Left ventricle myocardium (tissue), 1 donor: ENCODE measurements around the gene GGACT.

GRCh38 chr13:99311064-99312207, 4.2 kb upstream of the GPR183 start:
- PRO-cap, result no peak

DNA sequence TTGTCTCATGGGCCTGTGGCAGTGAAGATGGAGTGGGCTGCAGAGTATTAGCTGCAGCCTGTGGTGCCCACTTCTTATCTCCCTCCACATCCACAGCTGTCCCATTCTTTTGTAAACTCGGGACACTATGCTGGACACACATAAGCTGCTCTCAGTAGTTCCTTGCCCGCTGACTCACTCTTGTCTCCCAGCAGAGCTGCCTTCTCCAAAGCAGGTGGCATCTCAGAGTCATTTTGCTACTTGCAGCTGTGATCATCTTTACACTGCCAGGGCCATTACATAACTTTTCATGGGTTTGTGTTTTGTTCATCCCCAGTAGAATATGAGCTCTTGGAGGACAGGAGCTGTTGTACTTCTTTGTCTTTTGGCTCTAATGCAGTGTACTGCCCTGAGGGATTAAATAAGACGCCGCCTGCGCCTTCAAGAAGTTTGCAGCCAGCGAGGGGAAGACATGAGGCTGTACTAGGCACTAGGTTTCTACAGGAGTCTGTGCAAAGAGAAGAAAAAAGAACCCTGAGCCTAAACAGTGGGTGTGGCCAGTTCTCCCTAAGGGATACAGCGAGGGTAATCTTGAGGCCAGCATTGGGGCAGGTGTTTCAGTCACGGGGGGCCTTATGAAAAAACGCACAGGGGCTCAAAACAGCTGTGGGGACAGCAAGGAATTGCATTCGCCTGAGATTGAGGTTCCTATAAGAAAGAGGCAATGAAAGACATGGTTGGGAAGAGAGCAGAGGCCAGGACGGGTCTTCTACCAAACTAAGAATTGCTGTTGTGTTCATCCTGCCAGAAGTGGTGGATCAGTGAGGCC, 40.8 kb upstream of the GPR183 start:
- PRO-cap, result no peak

- PRO-cap, result no peak
Measured at GRCh38 chr13:99361115-99361539, 53.9 kb upstream of the GPR183 start.

- PRO-cap, result no peak
Measured at GRCh38 chr13:99370618-99370853, 63.3 kb upstream of the GPR183 start.

DNA sequence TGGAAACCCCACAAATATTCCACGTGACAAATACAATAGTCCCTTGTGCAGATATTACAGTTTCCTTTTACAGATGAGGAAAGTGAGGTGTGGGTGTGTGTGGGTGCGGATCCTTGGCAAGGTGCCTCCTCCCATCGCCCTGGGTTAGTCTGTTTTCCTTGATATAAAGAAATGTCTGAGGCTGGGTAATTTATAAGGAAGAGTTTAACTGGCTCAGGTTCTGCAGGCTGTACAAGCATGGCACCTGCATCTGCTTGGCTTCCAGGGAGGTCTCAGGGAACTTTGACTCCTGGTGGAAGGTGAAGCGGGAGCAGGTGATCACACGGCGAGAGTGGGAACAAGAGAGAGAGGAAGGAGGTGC, 96.5 kb upstream of the GPR183 start:
- PRO-cap, result no peak

DNA sequence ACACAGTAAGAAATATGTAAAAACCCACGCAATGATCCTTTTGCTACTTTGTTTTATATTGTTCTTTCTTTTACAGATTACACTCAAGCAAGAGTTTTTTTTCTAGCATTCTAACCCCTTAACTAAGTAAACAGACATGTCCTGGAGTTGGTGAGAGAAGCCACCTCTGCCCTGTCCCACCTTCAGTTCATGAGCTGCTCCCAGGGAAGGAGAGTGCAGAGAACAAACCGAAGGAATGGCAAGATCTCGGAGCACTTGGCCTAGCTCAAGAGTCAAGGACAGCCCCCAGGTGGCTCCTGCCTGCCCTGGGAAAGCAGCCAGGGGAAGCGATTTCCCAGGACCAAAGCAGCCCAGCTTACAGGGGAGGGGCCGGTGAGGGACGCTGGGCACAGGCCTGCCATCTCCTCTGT, 87.7 kb upstream of the TM9SF2 start:
- PRO-cap, result no peak

GRCh38 chr13:99422249-99422770, 79.0 kb upstream of the TM9SF2 start:
- PRO-cap, result no peak

- PRO-cap, result no peak
Measured at GRCh38 chr13:99432573-99433550, 68.4 kb upstream of the TM9SF2 start.

GRCh38 chr13:99751703-99752270, 145.3 kb downstream of the CLYBL start:
- PRO-cap, result no peak

GRCh38 chr13:99972496-99972769, 866 bp upstream of the ZIC5 start:
- PRO-cap, result no peak

DNA sequence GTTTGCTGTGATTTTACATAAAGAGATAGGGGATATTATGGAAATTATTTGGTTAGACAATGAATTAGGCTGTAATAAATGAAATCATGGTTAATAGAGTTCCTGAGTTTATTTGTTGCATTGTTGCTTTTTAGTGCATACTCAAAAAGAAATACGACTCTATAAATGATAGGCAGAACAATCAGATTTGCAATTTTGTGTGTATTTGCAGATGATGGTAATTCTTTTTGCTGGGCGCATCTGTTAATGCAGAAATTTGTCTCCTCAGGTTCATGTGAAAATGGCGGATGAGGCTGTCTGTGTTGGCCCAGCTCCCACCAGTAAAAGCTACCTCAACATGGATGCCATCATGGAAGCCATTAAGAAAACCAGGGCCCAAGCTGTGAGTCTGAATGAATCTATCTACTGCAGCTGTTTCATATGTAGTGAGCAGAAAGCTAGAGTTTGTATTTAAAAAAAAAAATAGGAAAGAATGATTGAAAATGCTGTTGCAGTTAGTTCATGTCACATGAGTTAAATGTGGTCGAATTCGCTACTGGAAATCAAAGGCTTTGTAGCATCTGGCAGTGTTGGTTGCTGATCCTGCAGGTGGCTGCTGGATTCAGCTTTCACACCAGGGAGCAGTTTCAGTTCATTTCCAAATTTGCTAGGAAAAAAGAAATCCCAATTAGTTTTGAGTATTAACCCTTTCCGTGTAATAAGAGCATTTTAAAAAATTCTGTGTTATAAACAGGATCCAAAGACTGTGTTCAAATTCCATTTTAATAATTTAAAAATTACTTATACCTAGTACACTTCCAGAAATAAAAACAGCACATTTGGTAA, 66.0 kb downstream of the PCCA start:
- PRO-cap, result no peak

GRCh38 chr13:100560512-100561113, 28.0 kb downstream of the GGACT start:
- PRO-cap, result no peak

DNA sequence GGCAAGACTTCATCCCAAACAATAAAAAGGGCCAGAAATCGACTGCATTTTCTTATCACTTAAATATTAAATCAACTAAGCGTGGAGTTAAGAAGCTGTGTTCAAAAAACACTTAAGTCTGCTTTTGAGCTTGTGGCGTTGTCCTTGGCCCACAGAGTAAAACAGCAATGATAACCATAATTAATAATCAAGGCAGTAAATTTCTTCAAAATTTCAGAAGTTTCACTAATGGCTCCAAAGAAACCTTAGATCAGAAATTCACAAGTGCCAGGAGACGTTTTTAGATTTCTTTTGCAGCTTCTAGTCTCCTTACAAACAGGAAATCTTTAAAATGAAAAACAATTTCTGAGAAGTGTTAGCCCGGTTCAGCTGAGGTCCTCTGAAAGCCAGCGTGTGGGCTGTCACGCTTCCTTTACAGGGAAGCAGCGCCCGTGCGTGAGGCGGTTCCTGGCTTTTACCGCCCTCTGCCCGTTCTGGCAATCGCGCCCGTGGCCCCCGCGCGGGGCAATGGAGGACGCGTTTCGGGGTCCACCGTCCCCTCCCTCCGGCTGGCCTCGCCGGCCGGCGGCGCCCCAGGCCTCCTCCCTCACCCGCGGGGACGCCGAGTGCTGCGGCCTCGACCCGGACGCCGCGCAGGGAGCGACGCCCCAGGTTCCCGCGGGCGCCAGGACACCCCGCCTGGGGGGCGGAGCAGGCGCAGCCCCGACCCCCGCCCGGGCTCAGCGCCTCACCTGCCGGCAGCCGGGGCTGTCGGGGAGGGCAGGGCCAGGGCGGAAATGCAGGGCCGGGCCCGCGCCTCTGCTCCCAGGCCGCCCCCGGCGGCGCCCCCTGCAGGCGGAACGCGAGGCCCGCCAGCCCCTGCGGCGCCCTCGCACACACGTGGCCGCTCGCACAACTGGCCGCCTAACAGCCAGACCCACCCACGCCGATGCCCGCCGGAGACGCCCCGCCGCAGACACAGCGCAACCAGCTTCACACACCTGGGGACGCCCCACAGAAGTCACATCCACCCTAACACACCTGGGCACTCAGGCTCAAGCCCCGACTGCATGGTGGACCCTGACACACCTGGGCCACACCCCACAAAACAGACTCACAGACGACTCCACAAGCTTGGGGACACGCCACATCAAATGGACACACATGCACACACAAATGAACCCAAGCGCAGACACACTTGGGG, at the start of gene GGACT:
Gene GGACT (minus strand): TSS at position 780 of the 1,183 bp plus-strand sequence.
- PRO-cap, result unidirectional peak, minus-strand start at position 644 of the sequence; unidirectional peak, minus-strand start at position 772 of the sequence

DNA sequence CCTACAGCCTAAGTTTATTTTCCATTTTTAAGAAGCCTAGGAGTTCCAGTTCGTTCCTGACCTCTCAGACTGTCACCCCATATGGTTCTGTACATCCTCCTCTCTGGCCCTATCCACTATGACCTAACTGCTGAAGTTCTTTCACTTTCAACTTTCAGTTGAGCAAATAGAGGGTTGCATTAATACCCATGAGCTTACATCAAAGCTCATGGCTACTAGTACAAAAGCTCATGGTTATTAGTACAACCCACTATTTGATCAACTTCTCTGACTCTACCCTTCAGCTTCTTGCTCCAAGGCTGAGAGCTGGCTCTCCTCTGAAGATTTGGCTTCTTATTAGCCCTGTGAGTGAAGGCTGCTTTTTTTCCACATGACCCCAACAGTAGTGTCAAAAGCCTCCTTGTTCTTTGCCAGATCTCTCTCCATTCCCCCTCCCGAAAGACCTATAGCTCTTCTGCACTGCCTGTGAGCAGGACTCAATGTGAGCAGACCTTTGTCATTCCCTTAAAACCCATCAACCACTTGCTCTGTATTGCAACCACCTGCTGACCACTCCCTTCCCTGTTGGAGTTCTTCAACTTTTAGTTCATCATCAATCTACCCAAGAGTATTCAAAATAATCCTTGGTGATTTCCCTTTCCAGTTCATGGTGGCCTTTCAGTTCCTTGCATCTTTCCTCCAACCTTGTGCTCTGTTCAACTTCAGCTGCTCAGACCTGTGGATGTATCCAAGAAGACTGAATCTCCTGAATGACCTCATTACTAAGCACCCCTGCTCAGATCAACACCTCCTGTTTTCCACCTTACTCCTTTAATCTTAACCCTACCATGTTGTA, 267.6 kb upstream of the TPP2 start:
- PRO-cap, result no peak

DNA sequence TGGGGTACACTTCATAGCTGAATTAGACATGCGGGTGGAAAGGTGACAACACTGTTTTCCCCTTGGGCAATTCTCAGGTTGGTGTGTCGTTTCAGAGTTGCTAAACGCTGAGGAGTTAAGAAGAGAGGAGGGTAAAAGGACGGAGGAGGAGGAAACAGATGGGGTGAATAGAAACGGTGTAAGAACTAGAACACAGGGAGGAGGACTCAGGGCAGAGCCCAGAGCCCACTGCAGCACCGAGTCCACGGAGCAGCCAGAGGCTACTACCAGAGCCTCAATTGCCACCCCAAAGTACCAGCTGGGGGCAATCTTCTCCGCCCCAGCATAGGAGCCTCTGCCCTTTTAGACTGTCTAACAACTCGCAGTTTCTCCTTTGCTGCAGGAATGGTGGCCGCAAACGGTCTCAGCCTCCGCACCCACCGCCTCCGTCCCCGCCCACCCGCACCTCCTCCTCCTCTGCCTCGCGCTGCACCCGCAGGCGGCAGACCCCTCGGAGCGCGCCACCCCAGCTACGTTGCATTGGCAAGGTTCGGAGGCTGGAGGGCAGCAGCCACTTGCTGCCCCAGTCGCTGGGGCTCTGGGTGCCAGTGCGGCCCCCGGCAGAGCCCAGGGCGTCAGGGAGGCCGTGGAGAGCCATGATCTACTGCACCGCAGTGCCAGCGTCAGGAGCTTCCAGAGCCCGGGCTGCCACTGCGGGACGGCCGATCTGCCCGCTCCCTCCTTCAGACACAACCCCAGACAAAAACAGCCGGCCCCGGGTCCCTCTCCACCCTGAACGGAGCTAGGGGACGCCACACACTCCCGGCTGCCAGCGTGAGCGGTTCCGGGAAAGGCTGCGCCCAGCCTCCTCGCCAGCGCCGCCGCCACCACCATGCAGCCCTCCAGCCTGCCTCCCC, 196.9 kb upstream of the TPP2 start:
- PRO-cap, result no peak

GRCh38 chr13:102400516-102401213, 196.1 kb upstream of the TPP2 start:
- PRO-cap, result no peak

GRCh38 chr13:102823504-102823905, 22.3 kb upstream of the ERCC5 start:
- PRO-cap, result no peak

DNA sequence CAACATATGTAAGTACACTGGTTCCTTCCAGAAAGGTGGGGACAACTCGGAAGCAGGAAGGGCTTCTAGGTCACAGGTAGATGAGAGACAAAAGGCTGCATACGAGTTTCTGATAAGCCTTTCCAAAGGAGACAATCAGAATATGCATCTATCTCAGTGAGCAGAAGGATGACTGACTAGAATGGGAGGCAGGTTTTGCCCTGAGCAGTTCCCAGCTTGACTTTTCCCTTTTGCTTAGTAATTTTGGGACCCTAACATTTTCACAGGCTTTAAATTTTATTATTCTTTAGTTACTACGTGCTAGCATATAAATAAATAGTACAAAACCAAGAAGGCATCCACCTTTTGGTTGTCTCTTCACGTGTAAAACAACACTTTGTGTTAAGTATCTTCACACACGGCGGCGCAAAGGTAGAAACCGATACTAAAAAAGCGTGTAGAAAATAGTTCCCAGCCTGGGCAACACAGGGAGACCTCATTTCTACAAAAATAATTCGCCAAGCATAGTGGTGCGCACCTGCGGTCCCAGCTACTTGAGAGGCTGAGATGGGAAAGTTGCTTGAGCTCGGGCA, 782 bp upstream of the ERCC5 start:
- PRO-cap, result no peak

DNA sequence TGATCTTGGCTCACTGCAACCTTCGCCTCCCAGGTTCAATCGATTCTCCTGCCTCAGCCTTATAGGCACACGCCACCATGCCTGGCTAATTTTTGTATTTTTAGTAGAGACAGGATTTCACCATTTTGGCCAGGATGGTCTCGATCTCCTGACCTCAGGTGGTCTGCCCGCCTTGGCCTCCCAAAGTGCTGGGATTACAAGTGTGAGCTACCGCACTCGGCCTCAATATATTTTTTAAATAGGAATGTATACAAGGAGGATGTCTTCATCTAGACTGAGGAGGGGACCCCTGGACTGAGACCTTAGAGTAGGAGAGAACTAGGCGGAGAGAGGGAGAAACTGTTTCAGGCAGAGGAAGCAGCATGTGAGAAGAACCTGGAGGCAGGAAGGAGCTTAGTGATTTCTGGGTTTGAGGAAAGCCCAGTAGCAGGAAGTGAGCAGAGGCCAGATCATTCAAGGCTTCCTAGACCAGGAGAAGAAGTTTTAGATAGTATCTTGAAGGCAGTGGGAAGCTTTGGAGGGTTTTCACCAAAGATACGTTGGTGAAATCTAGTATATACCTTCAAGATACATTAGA, 4.3 kb downstream of the ERCC5 start:
- PRO-cap, result no peak

DNA sequence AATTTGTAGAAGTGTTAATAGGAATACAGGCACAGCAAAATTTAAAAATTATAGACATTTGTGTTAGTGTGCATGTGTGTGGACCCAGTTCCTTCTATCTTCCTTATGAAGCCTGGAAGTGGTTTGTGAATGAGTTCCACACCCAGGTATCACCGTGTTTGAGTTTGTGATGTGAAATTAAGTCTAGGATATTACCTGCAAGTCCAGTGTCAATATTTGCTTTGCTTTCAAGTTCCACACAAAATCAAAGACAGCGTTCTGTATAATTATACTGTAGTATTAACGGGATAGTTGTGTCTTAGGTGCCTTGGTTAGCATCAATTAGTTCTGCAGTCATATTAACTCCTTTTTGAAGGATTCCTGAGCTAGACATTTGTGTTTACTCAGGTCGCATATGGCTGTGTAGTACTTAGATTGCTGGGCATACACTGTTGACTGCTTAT, 54.3 kb downstream of the ERCC5 start:
- PRO-cap, result no peak